Penis (tissue), 1 donor: Measurements from ENCODE around the genes HNRNPCL2, PRAMEF14 and FHAD1.

- PRO-cap, result no peak
Measured at GRCh38 chr1:13116631-13117071, at the start of gene HNRNPCL2. TSS of gene HNRNPCL2 (minus strand) at chr1:13116854.

- PRO-cap, result no peak
Measured at GRCh38 chr1:13346849-13347372, at the start of gene PRAMEF14. TSS of gene PRAMEF14 (minus strand) at chr1:13347134.

GRCh38 chr1:13454930-13455212, 44.6 kb downstream of the PRAMEF20 start:
- PRO-cap, result no peak

- PRO-cap, result no peak
Measured at GRCh38 chr1:13661525-13661912, 38.5 kb upstream of the PRDM2 start.

DNA sequence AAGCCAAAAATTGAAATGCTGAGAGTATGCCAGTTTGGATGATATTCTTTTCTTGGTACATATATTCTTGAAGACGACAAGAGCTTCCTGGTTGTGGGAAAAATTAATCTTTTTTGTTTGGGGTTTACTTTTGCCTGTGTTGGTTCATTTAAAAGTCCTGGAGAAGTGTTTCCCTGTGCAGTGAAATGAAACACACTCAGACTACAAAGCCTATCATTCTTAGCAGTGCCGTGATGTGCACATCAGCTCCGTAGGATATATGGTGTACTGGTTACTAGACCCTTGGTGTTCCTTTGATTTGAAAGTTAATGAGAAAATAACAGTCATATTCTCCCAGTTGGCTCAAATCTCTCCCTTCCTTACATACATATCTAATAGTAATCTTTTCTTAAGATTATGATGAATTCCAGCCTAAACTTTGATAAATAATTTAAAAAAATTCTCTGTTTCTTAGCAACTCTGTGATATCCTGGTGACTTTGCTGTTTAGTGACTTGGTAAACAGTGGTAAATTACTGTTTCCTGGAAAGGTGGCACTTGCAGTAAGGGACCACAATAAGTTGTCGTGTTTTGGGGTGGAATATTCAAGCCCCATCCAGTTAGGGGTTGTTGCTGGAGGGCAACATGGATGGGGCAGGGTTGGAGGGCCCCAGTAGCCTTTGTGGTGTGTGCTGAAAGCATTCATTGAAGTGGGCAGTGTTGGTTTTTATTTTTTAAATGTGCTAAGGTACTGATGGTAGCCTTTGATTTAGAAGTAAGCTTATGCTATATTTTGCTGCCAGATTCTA, 30.1 kb downstream of the PRDM2 start:
- PRO-cap, result no peak

DNA sequence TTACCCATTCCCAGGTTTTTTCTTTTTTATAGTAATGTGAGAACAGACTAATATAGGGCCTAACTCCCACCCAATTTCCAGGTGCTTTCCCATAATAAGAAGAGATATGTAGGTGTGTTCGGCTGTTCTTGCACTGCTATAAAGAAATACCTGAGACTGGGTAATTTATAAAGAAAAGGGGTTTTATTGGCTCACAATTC, 210.6 kb downstream of the PRDM2 start:
- PRO-cap, result no peak

GRCh38 chr1:14598024-14598567, 389 bp upstream of the KAZN start:
- PRO-cap, result no peak

DNA sequence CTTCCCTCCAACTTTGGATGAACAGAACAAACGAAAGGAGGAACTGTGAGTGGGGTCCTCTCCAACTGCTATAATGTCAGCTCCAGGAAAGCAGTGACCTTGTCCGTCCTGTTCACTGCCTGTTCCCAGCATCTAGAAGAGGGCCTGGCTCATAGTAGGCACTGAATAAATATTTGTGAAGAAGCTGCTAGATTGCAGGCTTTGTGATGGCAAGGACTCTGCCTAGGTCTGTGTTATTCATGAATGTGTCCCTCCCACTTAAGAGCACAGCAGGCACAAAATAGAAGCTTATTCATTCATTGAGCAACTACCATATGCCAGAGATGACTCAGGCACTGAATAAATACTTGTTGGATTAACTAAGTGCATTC, 143.6 kb downstream of the KAZN start:
- PRO-cap, result no peak

DNA sequence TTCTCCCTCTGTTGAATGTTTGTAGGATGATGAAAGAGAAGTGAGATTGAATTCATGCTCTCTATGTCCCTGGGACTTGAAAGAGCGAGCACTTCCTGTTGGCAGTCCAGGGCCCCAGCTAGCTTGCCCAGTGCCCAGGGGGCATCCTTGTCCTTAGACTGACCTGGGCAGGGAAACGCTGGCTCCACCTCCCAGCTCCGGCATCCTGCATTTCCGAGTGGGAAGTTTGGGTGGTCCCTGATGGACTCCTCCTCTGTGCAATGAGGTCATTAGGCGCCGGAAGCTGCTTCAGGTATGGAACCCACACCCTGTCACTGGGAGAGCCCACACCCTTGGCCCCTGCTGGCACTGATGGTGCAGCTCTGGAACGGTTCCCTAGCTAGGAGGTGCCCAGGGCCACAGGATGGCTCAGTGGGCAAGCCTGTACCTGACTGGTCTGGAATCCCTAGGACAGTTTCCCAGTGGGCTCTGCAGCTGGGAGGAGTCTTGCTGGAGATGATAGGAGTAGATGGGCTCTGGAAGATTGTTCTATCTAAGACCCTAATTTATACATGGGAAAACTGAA, 242.2 kb upstream of the TMEM51 start:
- PRO-cap, result no peak

DNA sequence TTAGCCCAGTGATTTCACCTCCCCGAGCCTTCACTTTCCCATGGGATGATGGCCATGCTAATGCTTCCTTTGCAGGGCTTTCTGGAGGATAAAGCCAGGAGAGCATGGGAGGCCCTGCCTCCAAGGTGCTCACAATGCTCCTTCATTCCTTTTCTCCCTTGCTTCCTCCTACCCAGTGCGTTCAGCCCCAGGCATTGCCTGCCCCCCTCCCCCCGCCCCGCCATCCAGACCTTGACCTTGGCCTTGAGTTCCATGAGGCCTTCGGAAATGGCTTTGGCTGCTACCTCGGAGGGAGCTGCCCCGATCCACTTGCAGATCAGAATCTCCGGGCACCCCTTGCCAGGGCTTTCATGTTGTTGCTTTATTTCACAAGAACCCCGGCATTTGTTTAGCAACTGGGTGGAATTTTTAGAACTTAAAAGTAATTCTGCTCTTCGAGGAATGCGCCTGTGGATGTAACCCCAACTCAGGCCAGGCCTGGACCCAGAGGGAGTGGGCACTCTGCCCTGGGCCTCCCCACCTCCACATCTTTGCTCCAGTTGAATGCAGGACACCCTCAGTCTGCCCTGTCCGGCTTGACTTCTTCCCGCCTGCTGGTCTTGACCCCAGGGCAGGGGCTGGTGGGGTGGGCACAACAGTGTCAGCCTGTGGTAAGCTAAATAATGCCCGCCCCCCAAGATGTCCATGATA, 154.1 kb upstream of the TMEM51 start:
- PRO-cap, result no peak

- PRO-cap, result no peak
Measured at GRCh38 chr1:15089316-15089952, 64.1 kb upstream of the TMEM51 start.

- PRO-cap, result no peak
Measured at GRCh38 chr1:15184248-15184535, 30.6 kb downstream of the TMEM51 start.

DNA sequence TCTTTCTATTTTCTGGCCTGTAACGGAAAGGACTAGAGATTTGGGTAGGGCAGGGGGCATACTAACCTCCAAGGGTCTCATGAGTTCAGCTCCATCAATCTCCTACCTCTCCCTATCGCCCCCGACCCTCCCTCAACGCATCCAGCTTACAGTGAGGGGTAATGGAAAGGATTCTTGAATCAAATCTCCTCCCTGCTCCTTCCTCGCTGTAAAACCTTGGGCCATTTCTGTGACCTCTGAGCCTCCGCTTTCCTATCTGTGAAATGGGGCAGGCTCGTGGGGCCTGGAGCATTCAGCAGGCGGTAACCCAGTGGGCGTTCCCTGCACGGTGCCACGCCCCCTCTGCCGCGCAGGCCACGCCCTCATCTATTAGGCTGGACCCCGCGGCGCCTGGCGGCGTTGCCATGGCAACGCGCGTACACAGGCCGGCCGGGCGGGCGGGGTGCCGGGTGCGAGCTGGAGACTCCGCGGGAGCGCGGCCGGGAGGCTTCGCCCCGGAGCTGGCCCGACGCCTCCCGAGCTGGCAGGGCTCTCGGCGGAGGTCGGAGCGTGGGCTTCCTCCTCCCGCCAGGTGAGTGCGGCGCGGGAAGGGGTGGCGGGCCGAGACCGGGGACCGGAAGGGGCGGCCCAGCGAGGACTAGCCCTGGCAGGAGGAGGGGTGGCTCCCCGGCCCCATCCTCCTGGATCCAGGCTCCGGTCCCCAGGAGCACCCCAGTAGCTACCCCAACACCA, at the start of gene FHAD1:
Gene FHAD1, plus strand, starts transcription at position 399 of the 732 bp plus-strand sequence.
- PRO-cap, result no peak

GRCh38 chr1:15345565-15346464, 63.9 kb upstream of the EFHD2 start:
- PRO-cap, result no peak

DNA sequence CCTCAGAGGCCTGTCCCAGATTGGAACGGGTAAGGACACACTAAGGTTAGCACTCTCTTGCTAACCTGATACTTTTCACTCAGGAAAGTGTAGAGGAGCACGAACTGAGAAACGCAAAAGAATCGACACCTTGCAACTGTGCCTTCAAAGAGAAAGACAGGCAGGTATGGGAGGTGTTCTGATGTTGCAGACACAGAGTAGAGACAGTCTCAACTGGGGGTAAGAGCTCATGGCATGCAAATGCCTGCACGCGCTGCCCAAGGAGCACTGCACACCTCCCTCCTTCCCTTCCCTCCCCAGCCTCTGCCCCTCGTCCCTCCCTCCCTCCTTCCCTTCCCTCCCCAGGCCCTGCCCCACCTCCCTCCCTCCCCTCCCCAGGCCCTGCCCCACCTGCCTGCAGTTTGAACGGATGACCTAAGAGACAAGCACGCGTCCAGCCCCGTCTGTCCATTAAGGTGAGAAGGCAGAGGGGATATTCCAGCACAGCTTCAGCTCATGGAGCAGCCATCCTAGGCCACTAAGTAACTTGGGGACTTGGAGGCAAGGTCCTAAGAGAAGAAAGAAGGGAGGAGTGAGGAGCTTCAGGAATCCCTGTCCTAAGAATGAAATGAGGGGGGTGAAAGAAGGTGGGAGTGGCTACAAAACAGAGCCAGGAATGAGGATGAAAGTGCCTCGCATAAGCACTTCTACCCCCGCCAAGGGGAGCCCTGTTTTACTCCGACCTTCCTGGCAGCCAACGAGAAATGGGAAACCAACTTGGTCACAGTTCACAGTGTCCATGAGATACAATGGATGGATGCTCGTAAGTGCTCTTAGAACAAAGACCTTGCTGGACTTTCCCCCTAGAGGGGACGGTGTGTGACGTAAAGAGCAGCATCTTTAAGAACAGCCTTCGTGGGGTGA, 21.5 kb upstream of the EFHD2 start:
- PRO-cap, result no peak

DNA sequence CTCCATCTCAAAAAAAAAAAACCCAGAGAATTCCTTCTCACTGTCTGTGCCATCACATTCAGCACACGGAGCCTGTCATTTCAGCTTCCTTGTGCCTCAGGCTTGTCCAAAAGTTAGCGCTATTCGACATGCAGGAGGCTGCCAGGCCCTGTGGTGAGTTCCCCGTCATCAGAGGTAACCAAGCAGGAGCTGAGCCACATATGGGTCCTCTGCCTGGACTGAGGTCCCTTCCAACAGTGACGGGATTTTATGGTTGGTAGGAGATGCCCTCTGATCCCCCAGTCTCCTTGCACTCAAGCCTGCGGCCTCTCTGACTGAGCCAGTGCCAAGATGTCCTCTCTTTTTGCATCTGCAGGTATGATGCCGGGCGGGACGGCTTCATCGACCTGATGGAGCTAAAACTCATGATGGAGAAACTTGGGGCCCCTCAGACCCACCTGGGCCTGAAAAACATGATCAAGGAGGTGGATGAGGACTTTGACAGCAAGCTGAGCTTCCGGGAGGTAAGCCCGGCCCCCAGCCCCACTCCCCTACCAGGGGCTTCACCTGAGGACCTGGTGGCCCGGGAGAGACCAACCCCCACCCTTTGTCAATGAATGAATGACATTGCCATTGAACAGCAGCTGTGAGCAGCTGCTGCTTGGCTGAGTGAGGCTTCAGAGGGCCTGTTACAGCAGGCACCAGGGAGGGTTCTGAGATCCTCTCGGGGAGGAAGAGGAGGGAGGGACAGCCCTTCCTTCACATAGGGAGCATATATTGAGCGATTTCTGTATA, 12.5 kb upstream of the CTRC start:
- PRO-cap, result no peak

GRCh38 chr1:15432198-15433046, 5.8 kb upstream of the CTRC start:
- PRO-cap, result no peak

GRCh38 chr1:15506806-15507372, 17.1 kb downstream of the CASP9 start:
- PRO-cap, result no peak

DNA sequence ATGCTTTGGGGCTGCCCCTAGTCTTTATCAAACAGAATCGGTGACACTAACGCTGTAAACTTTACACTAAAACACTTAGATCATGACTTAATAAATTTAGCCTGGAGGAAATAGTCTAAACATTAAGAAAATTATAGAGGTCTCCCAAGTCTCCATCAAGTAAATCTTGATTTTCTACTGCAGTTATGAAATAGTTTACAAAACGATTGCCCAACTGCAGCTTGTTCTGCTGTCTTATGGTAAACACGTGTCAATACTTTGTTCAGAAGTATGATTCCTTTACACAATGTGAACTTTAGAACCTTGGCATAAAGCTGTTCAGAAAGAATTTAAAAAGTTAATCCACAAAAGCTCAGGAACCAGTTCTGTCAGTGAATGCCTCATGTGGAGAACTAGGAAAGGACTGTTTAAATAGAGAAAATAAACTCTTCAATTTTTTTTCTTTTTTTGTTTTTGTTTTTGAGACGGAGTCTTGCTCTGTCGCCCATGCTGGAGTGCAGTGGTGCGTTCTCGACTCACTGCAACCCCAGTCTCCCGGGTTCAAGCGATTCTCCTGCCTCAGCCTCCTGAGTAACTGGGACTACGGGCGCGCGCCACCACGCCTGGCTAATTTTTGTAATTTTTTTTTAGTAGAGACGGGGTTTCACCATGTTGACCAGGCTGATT, 1.6 kb downstream of the DDI2 start:
- PRO-cap, result no peak

DNA sequence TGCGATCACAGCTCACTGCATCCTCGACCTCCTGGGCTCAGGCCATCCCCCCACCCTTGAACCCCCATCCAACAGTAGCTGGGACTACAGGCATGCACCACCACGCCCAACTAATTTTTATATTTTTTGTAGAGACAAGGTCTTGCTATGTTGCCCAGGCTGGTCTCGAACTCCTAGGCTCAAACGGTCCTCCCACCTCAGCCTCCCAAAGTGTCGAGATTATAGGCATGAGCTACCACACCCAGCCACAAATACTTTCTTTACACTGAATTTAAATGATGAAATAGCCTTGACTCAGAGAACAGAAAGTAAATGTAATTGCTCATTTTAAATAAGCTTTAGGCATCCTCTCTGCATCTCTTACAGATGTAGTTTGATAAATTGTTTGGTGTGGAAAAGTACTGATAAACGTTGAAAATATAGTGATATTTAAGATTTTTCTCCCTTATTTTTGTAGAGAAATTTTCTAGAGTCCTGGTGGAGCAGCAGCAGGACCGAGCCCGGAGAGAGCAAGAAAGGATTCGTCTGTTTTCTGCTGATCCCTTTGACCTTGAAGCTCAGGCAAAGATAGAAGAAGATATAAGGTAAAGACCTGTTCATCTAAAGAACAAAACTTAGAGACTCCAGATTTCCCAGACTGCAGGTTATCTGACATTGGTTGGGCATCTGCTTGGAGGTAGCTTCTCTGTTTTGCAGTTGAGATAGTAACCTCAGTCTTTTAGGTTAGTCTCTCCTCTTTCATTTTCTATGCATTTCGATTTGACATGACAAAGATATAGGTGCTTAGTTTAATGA, 15.9 kb downstream of the DDI2 start:
- PRO-cap, result no peak